Ureter (tissue), 1 donor: ENCODE data around the genes ZFC3H1, TPH2, KCNC2 and KRR1.

GRCh38 chr12:71164428-71165227 is 6.8 kb upstream of the TSPAN8 start:
- PRO-cap: no peak

DNA sequence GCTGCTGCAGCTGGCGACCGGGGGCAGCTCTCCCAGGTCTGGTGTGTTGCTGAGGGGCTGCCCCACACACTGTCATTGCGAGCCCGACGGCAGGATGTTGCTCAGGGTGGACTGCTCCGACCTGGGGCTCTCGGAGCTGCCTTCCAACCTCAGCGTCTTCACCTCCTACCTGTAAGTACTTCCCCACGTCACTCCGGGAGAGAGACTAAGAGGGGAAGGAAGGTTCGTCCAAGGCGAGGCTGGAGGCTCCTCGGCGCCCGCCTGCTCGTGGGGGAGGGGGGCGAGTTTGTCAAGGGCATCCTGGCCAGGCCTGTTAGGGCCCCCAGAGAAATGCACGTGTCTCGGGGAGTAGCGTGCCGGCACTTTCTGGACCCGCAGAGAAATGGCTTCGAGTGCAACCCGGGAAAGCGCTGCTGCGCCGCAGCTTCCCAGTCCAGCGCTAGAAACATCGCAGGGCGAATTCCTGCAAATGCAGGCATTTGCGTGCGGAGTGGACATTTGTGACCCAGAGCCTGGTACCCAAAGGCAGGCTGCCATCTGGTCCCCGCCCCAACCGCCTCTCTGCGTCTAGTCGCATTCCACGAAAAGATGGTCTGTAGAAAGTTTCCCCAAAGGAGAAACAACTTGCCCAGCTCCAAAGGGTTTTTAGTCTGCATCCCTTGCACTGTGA is 659 bp downstream of the LGR5 start:
- PRO-cap: no peak

GRCh38 chr12:71469283-71469731 is 29.7 kb downstream of the LGR5 start:
- PRO-cap: no peak

GRCh38 chr12:71475175-71475633 is 35.6 kb downstream of the LGR5 start:
- PRO-cap: no peak

- PRO-cap: bidirectional peak, plus-strand start at chr12:71664025, minus-strand start at chr12:71663833
Observed at GRCh38 chr12:71663692-71663916, at the start of gene ZFC3H1. ZFC3H1 (minus strand) TSS chr12:71663848.

DNA sequence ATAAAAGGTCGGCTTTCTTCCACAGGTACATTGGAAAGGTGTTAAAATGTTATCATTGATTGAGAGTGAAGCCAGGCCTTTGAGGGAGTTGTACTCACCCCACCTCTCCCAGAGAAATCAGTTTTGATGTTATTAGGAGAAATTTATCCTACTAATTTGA is 1.2 kb downstream of the RAB21 start:
- PRO-cap: no peak

DNA sequence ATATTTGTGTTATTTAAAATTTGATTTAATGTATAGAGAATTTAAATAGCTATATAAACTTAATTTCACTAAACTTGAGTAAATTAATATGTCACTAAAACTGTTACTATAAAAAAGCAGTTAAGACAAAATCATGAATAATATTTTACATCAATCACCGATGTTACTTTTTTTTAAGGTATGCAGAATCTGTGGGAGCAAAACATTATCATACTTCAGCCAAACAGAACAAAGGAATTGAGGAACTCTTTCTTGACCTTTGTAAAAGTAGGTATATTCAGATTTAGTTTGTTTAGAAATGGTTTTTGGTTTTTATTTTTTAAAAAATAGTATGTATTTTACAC is 27.7 kb downstream of the RAB21 start:
- PRO-cap: no peak

GRCh38 chr12:71885067-71885876 is 45.7 kb downstream of the TBC1D15 start:
- PRO-cap: no peak

GRCh38 chr12:71938684-71939130 is at the start of gene TPH2:
TPH2 (plus strand) TSS chr12:71938845.
- PRO-cap: no peak

GRCh38 chr12:72273896-72274369 is 1.8 kb downstream of the TRHDE start:
- PRO-cap: no peak

GRCh38 chr12:74170517-74171547 is 366.8 kb upstream of the ATXN7L3B start:
- PRO-cap: no peak

GRCh38 chr12:74537395-74537596 is 339 bp upstream of the ATXN7L3B start:
- PRO-cap: no peak

GRCh38 chr12:75209304-75210061 is at the start of gene KCNC2:
KCNC2 (minus strand) TSS chr12:75209839.
- PRO-cap: no peak

DNA sequence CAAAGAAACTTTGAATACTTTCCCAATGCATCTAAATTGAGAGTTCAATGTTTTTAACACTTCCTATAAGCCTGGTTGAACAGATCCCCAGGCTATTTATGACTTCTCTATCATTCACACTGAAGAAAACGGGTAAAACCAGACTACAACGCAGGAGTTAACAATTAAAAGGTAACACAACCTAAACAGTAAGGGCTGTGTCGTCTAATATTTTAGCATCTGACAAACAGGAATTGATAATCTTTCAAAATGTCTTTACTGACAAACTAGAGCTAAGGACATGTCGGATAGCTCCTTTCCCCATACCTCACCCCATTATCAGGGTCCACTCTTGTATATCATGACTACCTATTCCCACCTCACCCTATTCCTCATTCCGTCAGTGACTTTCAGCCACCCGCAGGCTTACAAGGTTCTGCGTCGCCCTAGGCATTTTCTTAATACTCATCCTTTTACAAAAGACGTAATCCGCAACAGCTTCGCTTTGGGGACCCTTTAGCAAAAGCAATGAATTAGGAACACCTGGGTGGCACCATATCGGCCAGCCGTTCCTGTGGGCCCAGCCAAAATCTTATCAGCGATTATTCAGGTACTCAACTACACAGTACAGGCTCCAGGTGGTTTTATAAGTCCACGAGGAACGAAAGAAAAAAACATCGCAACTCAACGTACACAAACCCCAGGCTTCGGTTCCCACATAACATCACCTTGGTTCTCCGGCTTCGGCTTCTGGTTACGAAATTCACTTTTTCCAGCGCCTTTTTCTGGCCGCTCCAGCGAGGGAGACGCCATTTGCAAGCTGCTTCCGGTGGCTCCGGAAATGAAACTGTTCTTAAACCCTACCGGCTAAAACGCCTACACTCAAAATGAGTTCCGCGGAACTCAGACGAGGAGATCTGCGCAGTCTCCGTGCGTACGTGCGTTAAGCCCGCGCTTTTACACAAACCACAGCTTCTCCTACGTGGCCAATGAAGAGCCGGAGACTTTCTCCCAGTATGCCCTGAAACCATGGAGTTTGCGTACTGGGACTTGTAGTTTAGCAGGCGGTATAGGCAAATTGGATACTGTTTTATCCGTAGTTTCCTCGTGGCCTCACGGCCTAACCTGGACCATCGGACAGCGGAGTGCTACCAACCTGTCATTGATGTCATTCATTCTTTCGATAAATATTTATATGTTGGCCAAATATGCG is at the start of gene KRR1:
TSS of gene KRR1 (minus strand) at position 804 of the 1,192 bp plus-strand sequence.
- PRO-cap: no peak

DNA sequence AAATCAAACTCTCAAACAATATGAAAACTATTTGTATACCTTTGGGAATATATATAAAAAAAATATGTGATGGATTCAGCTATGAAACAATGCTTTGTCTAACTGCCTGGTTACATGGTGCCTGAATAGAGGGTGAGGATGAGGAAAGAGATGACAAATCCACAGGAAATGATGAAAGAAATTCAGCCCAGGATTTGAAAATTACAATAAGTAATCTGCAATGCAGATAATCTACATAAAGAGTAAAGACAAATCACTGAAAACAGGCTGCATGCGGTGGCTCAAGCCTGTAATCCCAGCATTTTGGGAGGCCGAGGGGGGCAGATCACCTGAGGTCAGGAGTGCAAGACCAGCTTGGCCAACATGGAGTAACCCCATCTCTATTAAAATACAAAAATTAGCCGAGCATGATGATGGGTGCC is 150.7 kb downstream of the NAP1L1 start:
- PRO-cap: no peak

DNA sequence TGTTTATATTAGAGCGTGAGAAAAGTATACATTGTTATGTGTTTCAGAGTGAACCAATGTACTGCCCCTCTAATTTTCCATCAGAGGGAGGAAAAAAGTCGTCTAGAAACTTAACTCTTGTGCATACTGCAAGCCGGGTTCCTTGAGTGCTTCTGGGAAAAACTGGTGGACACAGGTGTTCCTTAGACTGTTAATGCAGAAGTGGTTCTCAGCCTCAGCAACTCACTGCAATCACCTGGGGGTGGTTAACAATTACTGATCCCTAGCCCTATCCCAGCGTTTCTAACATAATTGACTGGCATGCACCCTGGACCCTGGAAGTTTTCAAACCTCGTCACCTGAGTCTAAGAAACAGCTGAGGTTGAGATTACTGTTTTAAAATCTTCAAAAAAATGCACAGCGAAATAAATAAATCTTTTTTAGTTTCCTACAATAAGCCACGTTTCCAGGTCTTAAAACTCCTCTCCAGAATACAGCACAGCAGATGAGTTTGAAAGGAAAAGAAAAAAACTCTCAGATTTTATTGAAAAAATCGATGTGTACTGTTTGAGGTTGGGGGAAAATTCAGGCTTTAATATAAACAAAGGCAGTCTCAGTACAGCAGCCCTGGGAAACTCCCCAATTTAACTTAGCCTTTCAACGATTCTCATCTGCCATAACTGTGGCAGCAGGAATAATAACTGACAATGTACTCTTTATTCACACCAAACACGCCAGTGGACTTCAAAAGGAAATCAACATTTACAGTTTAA is 98.4 kb downstream of the NAP1L1 start:
- PRO-cap: no peak

DNA sequence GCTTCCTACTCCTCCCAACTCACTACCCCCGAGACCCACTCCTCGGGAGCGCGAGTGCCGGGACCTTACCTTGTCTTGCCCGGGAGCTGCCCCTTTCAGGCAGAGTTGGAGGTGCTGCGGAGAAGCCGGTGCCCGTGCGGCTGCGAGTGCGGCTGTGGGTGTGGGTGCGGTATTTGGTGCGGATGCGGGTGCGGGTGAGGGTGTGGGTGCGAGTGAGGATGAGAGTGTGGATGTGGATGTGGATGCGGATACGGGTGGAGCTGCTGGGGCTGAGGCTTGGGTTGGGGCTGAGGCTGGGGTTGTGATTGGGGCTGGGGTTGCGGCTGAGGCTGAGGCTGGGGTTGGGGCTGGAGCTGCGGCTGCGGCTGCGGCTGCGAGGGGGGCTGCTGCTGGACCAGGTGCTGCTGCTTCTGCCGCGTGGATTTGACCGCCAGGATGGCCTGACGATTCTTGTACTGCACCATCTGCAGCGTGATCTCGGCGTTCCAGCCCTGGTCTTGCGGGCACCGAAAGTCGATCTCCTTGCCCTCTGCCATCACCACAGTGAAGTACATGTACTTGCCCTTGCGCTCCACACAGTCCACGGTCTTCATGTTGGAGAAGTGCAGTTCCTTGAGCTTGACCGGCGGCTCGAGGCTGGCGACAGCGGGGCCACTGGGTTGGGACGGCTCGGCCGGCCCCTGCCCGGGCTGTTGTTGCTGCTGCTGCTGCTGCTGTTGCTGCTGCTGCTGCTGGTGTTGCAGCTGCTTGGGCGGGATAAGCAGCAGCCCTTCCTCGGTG is 53.9 kb downstream of the NAP1L1 start:
- PRO-cap: no peak

DNA sequence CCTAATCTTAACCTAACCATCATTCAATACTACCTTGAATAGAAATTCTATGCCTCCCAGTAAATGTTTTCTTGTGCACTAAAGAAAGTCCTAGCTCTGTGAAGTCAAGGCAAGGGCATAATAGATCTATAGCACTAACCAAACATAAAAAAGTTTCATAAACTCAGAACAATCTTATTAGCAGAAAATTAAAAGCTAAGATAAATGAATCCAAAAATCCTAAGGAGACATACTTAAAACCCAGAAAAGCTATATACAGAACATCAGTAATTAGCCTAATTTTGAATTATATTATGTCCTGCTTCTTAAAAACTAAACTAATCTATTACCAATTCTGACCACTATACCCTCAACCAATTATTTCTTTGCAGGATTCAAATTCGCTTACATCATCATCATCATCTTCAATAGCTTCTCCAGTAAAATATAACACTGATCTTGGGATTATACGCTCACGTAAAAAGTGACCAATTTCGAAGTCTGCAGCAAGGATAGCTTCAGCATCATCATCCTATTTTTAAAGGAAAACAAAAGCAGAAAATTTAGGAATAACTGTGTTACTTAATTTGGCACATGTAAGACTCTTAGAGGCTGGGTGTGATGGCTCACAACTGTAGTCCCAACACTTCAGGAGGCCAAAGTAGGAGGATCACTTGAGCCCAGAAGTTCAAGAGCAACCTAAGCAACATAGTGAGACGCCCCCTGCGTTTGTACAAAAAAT is 34.2 kb downstream of the NAP1L1 start:
- PRO-cap: no peak

DNA sequence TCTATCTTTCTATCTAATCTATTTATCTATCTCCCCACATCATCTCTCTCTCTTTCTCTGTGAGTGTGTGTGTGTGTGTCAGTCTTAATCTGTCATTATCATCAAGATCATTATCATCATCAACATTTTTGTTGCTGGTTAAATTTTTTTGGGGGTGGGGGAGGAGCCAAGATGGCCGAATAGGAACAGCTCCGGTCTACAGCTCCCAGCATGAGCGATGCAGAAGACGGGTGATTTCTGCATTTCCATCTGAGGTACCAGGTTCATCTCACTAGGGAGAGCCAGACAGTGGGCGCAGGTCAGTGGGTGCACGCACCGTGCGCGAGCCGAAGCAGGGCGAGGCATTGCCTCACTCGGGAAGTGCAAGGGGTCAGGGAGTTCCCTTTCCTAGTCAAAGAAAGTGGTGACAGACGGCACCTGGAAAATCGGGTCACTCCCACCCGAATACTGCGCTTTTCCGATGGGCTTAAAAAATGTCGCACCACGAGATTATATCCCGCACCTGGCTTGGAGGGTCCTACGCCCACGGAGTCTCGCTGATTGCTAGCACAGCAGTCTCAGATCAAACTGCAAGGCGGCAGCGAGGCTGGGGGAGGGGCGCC is 28.6 kb downstream of the BBS10 start:
- PRO-cap: no peak

- PRO-cap: no peak
Observed at GRCh38 chr12:76530102-76531124, 29.2 kb downstream of the OSBPL8 start.